Urinary bladder (tissue), 3 donors: ENCODE results near the gene RIC3.

DNA sequence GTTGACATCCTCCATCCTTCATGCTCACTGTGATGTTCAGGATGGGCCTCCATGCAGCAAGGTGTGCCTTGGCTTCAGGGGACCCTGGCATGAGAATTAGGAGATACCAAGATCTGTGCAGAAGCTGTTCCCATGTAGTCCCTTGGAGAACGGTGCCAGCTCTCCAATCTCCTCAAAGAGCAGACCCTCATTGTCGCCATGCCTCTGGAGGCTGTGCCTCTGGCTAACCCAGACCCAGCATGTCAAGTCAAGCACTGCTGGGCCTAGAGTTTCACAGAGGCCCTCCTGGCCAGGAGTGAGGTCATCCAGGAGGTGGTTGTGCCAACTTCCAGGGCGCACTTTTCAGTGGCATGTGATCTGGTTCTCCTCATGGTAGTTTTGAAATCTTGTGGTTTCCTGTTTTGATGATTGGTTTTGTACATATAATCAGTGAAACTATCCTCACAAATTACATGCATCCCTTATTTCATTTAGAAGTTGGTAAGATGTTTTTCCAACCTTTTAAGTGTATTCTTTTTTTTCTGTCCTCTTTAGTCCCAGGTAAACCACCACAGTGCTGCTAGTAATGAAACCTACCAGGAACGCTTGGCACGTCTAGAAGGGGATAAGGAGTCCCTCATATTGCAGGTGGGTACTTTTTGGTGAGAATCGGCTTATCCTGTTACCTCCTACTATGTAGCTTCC, 78.9 kb downstream of the PPFIBP2 start:
- PRO-cap, result no peak
- RAMPAGE, long total RNA, result no peak

GRCh38 chr11:7860671-7861631, 30.3 kb upstream of the OR5P3 start:
- PRO-cap, result no peak
- RAMPAGE, long total RNA, result no peak

- PRO-cap, result no peak
- RAMPAGE, long total RNA, result no peak
These were observed 37.3 kb downstream of the OR10A6 start for GRCh38 chr11:7893607-7894302.

DNA sequence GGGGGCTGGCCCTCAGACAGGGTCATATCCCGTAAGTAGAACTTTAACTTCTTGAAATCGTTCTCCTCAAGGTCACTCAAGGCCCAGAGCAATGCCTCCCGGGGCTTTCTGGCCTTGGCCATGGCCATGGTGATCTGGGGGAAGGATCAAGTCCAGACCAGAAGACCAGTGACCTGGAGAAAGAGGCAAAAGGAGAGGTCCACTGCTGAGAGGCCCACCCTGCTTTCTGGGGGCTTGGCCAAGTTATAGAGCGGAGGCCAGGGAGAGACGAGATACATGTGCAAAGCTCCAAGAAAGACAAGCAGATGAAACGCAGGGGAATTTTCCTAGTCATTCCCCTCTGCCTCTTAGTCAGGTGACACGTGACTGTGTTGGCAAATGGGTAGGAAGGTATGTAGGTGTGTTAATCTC, 1.9 kb downstream of the NLRP10 start:
- PRO-cap, result no peak
- RAMPAGE, long total RNA, result no peak

DNA sequence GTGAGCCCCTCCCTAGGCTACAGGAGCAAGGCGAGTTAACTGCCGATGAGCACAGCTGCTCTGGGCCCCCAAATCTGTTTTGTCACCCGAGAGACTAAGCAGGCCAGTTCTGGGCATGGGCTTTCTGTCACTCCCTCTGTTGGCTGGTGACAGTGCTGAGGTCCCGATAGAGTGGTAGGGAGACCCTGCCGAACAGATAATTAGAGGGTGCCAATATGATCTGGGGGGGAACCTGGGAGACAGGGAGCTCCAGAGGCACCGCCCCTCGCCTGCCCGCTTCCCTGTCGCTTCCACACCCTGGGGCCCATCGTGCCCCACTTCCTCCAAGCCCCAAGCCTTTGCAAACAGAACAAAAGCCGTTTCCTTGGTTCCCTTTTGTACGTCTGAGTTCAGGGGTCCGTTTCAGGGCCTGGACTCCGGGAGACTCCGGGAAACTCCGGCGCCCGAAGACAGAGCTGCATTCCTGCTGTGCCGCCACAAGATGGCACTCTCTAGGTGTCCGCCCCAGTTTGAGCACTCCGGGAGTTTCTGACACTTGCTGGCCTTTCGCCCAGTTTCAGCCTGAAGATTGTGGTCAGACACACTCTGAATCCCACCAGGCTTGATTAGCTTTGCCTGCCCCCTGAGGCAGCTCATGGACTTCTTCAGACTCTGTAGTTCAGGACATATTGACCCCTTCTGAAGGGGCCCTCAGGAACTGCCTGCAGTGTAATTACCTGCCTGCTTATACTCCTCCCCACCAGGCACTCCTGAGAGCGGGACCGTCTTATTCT, 45.9 kb downstream of the EIF3F start:
- PRO-cap, result no peak
- RAMPAGE, long total RNA, result no peak

DNA sequence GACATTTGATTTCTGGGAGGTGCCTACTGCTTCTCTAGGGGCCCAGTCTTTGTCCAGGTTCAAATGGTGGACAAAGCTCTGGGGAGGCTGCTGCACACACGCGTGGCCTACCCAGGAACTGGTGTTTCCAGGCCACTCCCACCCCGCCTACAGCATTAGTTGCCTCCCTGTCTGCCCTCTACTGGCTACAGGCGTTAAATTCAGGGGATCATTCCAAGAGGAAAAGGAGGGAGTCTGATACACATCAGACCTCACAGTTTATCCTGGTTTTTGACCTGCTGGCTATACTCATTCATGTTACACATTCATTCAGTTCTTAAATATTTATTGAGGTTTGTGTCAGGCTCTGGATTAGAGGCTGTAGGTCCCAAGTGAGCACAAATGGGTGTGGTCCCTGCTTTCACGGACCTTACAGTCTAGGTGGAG, 11.7 kb downstream of the TUB start:
- PRO-cap, result no peak
- RAMPAGE, long total RNA, result no peak

DNA sequence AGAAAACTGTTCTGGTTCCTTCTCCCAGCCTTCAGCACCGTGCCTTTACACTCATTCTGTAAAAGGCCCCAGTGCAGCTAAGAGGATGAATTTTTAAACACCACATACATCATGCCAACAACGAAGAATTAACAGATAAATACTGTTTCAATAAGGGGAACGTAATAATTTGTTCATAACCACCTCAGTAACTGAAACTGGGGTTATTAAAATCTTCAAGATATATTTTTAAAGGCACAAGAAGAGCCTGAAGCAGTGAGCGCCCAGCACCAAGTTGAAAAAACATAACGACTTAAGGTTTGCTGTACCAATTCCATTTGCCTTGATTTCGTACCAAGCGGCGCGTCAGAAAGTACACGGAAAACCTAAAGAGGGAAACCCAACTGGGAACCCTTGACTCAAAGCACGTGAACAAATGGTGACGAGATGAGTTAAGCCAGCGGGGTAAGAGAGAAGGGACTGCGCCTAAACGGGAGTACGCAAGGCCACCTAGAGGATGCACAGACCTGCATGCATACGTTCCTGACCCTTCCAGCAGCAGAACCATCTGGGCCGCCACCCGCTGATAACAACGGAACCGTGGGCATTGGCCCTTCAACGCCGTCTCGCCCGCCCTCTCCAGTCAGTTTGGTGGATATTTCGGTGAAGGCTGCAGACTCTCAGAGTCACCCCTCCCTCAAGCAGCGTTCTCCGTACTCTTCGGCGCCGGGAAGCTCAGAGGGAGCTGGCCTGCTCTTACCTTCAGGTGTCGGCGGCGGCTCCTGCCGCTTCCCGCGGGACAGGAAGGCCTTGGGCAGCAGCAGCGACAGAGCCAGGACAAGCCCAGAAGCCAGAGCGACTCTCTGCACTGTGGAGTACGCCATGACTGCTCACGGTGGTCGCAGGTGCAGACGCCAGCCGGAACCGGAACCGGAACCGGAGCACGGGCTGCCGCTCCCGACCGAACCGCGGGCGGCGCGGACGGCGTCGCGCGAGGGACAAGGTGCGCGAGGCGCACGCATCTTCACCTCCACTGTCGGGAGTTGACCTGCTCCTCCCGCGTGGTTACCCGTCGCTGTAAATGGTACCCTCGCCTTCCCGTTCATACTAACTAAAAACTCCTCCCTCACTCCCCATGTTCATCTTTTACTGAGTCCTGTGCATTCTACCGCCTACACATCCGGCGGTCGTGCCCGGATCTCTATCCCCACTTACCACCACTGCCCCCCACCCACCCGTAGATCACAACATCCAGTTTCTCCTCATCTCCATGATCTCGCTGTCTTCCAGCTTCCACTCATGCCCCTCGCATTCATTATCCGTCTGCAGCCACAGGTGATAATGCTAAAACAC, at the start of gene RIC3:
TSS of gene RIC3 (minus strand) at position 899 of the 1,332 bp plus-strand sequence.
- PRO-cap, result unidirectional peak, minus-strand start at position 905 of the sequence
- RAMPAGE, long total RNA, result start-site peak on the minus strand centred at position 892 of the sequence, 51 bp wide, 50 and 8 reads in 2 replicates

DNA sequence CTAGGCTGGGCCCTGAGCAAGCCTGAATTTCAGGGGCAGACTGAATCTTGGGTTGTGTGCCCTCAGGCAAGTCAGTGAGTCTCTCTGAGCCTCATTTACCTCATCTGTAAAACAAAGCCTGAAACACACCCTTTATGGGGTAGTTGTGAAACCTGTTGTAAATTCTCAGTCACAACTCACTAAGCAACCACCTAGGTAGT, 36.4 kb downstream of the LMO1 start:
- PRO-cap, result no peak
- RAMPAGE, long total RNA, result no peak

DNA sequence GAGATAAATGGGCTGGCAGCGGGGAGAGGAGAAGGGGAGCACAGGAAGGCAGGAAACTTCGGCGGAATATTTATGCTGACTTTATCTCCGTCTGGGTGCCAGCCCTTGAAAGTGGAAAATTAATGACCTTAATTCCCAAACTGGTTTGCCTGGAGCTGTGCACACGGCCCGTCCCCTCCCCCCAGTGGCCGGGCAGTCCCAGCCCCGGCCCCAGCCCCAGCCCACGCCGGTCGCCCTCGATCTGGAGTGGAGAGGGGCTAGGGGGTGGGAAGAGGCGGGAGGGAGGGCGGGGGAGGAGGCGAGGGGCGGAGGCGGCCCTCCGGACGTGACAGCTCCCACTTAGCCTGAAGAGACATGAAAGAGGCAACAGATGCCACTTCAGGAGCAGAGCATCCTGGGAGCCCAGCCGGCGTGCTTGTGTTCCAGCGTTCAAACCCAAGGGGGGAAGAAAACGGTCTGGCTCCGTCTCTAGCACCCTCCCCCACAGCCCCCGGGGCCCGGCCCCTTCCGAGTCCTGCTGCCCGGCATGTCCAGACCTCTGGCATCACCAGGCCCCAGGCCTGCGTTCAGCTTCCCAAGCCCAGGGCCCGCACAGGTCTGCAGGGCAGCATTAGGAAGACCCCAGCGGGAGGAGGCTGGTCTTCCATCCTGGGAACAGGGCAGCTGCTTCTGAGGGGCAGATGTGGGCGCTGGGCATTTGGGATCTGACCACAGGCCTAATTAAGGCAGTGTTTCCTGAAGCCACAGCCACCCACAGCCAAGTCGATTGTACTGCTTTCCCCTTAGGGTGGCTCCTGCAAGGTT, 20.0 kb upstream of the LMO1 start:
- PRO-cap, result no peak
- RAMPAGE, long total RNA, result no peak

- PRO-cap, result no peak
- RAMPAGE, long total RNA, result no peak
These were observed 47.1 kb upstream of the LMO1 start for GRCh38 chr11:8310724-8311276.

DNA sequence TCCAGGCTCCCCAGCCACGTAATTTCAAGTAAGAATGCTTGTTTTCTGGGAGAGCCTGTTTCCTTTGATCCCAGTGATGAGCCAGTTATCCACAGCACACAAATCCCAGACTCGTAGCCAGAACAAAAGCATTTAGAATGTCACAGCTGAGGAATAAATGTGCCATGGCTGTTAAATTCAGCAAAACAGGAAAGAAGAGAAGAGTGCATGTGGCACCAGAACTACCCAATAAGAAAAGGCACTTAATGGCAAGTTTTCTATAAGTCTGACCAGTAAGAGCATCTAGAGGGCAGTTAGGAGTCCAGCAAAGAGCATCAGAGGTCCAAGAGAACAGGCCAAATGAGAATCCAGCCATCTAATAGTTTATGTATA, 112.0 kb downstream of the STK33 start:
- PRO-cap, result no peak
- RAMPAGE, long total RNA, result no peak

DNA sequence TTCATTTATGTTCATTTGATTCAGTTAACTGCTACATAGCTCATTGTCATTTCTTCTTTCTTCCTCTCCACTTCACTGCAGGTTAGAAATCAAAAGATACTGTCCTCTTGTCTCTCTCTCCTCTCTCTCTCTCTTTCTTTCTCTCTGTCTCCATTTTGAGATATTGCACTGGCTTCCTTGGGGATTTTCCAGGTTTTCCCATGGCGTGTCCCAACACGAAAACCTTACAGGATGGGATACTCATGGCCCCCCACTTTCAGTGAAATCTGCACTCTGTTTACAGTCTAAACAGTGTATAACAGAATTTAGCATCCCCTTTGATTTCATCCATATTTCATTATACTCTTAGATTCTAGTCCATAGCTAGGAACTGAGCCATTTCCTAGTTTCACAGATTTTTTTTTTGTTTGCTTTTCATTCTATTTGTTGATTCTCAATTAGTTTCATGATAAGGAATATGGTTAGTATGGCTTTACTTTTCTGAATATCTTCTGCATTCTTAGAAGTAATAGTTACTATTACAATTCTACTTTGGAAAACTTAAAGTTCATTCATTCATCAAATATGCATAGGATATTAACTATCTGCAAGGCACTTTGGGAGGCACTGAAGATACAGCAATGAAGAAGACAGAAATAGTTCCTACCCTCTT, 31.7 kb downstream of the STK33 start:
- PRO-cap, result no peak
- RAMPAGE, long total RNA, result no peak

DNA sequence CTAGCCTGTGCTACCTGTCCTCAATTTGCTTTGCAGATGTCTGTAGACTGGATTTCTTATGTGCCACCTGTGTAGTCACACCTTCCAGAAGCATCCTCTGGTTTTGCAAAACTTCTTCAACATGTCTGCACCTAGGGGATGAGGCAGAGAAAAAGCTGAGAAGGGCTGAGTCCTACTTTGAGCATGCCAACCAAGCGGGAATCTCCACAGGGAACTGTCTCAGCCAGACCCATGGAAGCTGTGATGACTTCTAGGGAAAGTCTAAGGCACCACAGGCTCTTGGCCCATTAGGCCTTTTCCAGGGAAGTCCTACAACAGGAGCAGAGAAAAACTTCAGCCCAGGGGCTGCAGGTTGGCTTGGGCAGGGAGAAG, 34.5 kb downstream of the TRIM66 start:
- PRO-cap, result no peak
- RAMPAGE, long total RNA, result no peak

- PRO-cap, result no peak
- RAMPAGE, long total RNA, result no peak
These were observed 10.8 kb downstream of the TRIM66 start for GRCh38 chr11:8671614-8672109.

GRCh38 chr11:8684442-8685019, 1.9 kb downstream of the RPL27A start:
- PRO-cap, result no peak
- RAMPAGE, long total RNA, result no peak

GRCh38 chr11:8765378-8765663, 45.2 kb downstream of the DENND2B start:
- PRO-cap, result no peak
- RAMPAGE, long total RNA, result no peak

- PRO-cap, result no peak
- RAMPAGE, long total RNA, result no peak
These were observed 15.8 kb downstream of the DENND2B start for GRCh38 chr11:8794537-8795227.

- PRO-cap, result no peak
- RAMPAGE, long total RNA, result no peak
These were observed 16.6 kb upstream of the DENND2B start for GRCh38 chr11:8826866-8827690.

DNA sequence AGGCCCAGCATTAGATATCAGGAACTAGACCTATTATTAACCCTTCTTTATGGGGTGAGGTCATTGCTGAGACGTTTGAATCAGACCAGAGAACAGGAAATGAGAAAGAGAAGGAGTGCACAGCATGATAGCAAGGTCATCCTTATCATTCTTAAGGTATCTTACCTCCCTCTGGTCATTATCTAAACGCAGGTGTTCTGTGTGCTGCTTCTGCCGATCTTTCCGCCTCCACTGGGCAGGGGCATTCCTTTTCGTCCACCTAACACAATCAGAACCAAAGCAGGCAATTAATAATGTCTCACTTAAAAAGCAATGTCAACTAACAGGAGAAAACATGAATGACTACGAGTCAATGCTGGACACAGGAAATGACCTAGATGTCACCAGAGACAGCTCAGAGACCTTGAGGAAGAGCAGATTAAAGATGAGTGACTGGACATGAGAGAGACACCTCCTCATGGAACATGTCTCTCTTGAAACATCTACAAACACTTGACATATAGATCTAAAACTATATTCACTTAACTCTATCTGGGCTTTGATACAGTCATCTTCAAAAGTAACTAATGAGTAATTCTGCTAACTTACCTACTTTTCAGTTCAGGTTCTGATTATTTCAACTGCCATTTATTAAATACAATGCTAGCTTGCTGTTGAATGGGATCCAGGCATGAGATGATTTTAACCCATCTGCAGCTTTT, 78.4 kb upstream of the SCUBE2 start:
- PRO-cap, result no peak
- RAMPAGE, long total RNA, result no peak

- PRO-cap, result no peak
- RAMPAGE, long total RNA, result no peak
These were observed 84.3 kb downstream of the DENND5A start for GRCh38 chr11:9180719-9181411.